Endothelial cell of umbilical vein (primary cell): ENCODE measurements around a stretch of chr13.

DNA sequence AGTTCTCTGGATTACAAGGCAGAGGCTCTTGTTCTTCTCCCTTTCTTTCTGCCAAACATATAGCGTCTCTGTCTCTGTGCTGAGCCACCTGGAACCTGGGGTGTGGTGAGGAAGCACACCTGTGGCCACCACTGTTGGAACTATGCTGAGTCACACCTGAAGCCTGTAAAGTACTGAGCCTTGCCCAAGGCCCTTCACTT lies 127.5 kb downstream of the FREM2 start:
- PRO-cap = no peak
CAGE:
- cytosol, long polyA minus RNA = no peak
- cytosol, long polyA plus RNA = no peak
- long polyA plus RNA = no peak
- nucleus, long polyA minus RNA = no peak
- nucleus, long polyA plus RNA = no peak

DNA sequence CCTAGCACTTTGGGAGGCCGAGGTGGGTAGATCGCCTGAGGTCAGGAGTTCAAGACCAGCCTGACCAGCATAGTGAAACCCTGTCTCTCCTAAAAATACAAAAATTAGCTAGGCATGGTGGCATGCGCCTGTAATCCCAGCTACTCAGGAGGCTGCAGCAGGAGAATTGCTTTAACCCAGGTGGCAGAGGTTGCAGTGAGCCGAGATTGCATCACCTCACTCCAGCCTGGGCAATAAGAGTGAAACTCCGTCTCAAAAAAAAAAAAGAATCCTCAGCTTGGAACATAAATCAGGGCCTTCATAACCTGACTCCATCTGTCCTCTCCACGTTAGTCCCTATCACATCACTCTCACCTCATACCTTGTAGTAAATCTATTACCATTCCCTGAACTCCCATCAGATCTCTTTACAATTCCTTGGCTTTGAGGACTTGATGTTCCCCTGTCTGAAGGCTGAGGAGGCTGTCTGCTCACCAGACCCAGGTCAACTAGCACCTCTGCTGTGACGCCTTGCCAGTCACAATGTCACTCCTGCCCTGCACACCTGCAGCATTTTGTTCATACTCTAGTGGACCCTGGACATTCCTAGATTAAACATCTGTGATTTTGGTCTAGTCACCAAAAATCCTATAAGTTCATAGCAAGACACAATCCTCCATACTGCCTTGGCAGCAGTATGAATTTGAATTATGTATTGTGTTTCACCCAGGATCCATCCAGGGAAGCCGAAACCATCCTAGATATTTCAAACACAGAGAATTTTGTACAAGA lies 15.9 kb downstream of the LHFPL6 start:
- PRO-cap = no peak
CAGE:
- cytosol, long polyA minus RNA = no peak
- cytosol, long polyA plus RNA = no peak
- long polyA plus RNA = no peak
- nucleus, long polyA minus RNA = no peak
- nucleus, long polyA plus RNA = no peak

- PRO-cap = no peak
CAGE:
- cytosol, long polyA minus RNA = no peak
- cytosol, long polyA plus RNA = no peak
- long polyA plus RNA = no peak
- nucleus, long polyA minus RNA = no peak
- nucleus, long polyA plus RNA = no peak
Observed at GRCh38 chr13:39696028-39696768, 40.7 kb downstream of the COG6 start.

GRCh38 chr13:40094001-40094537 lies 438.6 kb downstream of the COG6 start:
- PRO-cap = no peak
CAGE:
- cytosol, long polyA minus RNA = no peak
- cytosol, long polyA plus RNA = no peak
- long polyA plus RNA = no peak
- nucleus, long polyA minus RNA = no peak
- nucleus, long polyA plus RNA = no peak

DNA sequence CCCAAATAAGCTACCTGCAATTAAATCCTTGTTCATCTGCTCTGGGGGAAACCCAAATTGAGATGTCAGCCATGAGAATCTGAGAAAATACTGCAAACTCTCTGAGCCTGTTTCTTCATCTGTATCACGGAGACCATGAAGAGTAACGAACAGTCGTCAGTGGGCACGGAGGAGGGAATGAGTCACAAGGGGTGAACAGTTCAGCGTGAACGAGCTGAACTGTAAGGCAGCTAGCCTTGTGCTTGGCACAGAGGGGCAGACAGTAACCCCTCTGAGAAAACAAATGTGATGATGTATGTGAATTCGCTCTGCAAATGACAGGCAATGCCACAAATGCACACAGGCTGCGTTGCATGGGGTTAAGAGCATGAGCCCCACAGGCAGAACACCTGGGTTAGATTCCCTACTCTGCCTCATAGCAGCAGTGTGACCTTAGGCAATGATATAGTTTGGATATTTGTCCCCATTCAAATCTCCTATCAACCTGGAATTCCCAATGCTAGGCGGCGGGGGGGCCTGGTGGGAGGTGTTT lies 288.6 kb downstream of the FOXO1 start:
- PRO-cap = no peak
CAGE:
- cytosol, long polyA minus RNA = no peak
- cytosol, long polyA plus RNA = no peak
- long polyA plus RNA = no peak
- nucleus, long polyA minus RNA = no peak
- nucleus, long polyA plus RNA = no peak

DNA sequence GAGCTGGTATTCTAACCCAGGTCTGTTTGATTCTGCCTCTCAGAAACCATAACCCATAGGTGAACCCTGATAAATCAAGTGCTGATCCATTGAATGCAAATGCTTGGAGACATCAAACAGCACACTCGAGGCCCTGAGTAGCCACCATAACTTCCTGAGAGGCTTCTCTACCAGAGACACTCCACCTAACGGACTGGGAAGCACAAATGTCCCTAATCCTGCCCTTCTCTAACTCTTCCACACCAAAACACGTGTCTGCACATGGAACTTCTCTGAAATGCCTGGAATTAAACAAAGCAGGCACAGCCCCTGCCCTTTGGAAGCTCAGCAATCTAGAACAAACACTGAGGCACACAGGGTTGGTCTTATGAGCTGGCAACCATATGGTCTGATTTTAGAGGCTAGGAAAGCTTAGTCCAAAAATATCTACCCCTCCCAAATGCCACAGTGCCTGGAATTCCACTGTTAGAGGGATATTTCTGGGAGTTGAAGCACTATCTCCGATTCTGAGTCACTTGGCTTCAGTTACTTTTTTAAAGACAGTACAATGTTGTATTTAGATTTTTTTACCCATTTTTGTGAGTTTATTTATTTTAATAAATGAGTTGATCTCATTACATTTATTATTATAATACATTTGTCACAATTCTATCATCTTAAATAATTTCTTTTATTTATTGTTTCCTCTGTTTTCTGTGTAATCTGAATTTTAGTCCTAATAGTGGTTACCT lies 189.8 kb downstream of the FOXO1 start:
- PRO-cap = no peak
CAGE:
- cytosol, long polyA minus RNA = no peak
- cytosol, long polyA plus RNA = no peak
- long polyA plus RNA = no peak
- nucleus, long polyA minus RNA = no peak
- nucleus, long polyA plus RNA = no peak

GRCh38 chr13:40555337-40555753 lies 111.1 kb downstream of the FOXO1 start:
- PRO-cap = no peak
CAGE:
- cytosol, long polyA minus RNA = no peak
- cytosol, long polyA plus RNA = no peak
- long polyA plus RNA = no peak
- nucleus, long polyA minus RNA = no peak
- nucleus, long polyA plus RNA = no peak

DNA sequence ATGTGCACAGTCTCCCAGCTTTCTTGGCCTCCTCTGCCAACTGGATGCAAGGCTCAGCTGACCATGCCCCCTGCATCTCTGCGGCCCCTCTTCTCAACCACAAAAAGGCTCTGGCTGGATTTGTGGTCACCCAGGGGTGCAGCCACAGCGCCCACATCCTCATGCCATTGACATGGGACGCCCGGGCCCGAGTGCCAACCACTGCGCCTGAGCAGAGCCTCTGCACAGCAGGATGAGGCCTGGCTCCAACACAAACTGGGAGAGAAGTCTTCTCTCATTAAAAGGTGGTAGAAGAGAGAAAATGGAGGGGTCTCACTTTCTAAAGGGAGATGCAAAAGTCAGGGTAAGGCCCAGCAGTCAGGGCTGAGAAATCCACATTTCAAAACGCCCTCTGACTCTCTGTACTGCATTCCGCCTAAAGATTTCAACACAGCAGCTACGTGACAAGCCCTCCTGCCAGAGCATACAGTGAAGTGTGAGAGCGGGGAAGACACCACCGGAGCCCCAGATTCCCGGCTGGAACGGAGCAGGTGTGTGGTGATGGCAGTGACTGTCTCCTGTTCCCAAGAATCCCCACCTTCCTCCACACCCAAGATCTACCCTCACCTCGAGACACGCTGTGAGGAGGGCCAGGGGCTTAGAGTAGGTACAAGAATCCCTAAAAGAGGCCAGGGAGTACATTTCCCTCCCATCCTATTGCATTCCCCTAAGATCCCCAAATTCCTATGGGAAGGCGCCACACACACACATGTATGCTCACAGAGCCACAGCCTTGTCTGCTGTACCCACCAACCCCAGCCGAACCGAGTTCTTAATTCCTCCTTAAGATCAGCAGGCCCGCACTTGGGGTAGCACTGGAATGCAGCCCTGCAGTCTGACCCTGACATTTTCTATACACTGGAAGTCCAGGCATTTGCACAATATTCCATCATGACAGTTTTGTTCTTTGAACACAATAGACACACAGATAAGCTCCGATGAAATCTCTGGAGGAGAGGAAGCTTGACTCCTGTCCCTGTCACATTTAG lies 103.1 kb downstream of the FOXO1 start:
- PRO-cap = no peak
CAGE:
- cytosol, long polyA minus RNA = no peak
- cytosol, long polyA plus RNA = no peak
- long polyA plus RNA = no peak
- nucleus, long polyA minus RNA = no peak
- nucleus, long polyA plus RNA = no peak

DNA sequence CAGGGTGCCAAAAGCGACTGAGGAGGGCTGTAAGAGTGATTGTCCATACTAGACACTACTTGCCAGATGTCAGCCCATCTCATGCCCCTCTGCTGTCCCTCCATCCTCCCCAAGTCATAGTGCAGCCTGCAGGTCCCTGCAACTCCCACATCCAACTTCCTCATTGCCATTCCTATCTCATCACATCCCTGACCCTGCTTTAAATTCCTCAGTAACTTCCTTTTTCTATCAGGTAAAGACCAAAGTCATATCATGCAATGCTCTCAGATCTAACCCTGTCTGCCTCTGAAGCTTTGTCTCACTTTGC lies 59.8 kb downstream of the FOXO1 start:
- PRO-cap = no peak
CAGE:
- cytosol, long polyA minus RNA = no peak
- cytosol, long polyA plus RNA = no peak
- long polyA plus RNA = no peak
- nucleus, long polyA minus RNA = no peak
- nucleus, long polyA plus RNA = no peak

DNA sequence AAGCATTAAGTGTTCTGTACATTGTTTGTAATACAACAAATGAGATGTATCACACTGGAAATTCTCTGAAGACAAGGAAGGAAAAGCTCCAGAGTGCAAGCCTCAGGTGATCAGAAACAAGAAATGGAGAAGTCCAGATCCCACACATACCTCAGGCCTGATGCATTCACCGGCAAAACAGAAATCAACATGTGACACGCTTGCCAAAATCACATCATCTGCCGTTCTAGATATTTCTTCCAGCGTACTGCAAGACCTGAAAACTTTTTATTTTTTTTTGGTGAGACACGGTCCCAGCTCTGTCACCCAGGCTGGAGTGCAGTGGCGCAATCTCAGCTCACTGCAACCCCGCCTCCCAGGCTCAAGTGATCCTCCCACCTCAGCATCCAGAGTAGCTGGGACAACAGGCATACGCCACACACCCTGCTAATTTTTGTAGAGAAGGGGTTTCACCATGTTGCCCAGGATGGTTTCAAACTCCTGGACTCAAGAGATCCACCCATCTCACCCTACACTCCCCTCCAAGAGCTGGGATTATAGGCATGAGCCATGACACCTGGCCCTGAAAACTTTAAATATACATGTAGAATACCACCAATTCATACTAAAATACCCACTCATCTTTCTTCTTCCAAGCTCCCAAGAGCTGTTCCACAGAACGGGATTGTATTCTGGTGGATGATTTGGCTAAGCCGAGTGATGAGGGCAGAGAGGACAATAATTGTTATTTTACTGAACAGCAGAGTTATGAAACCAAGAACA lies 48.4 kb downstream of the FOXO1 start:
- PRO-cap = no peak
CAGE:
- cytosol, long polyA minus RNA = no peak
- cytosol, long polyA plus RNA = no peak
- long polyA plus RNA = no peak
- nucleus, long polyA minus RNA = no peak
- nucleus, long polyA plus RNA = no peak

DNA sequence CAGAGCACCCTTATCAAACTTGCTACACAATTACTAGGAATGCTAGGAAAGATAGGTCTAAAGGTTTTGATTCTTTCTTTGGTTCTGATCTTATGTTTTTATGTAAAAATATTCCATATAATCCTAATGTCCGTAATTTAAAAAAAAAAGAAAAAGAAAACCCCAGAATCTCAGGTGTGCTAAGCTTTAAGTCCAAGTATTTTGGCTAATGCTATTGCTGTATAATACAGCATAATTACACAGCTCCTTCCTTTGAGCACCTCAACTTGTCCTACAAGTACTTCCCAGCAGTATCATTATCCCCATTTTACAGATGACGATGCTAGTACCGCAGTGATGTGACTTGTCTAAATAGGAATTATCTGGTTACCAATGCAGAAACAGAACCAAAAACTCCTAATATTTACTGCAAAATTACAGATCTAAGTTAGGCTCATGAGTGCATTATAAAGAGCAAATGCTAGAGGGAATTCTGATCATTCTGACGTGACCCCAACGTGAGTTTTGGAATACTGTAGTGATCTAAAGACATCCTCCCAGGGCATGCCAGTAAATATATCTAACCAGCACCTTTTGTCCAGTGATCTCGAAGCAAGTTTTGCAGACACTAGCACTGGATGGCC lies 22.7 kb downstream of the FOXO1 start:
- PRO-cap = no peak
CAGE:
- cytosol, long polyA minus RNA = start-site peak on the minus strand centred at position 186 of the sequence, 49 bp wide, 10 reads
- cytosol, long polyA plus RNA = no peak
- long polyA plus RNA = no peak
- nucleus, long polyA minus RNA = no peak
- nucleus, long polyA plus RNA = no peak

DNA sequence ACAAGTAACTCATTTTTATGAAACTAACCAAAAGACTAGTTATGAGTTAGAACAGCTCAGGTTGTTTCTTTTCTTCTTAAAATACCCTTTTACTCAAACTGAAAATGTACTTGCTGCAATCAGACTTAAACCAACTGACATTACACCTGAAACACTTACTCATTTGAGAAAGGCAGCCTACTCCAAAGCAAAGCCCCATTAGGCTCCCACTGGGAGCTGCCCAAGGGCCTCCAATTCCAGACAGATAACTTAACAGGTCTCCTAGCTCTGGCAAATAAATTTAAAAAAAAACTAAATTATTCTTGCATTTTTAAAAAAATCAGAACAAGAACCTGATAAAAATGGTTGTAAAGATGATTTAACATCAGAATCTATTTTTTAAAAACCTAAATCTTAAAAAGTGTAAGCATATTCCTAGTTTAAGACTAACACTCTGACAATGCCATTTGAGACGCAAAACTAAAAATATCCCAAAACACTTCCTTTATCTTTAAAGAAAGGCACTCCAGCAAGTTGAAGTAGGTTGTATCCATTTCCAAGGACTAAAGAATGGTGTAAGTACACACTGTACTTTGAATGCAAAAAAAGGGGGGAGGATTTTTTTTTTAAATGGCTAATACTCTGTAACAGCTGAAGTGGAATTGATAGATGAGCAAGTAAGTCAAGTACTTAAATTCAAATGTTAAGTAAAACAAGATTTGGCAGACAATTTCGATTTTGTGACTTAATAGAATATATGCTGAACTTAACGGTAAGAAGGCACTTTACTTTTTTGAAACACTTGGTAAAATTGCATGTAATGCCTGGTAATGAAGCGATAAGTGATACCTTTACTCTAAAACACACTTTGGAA lies 3.3 kb downstream of the FOXO1 start:
- PRO-cap = no peak
CAGE:
- cytosol, long polyA minus RNA = no peak
- cytosol, long polyA plus RNA = no peak
- long polyA plus RNA = no peak
- nucleus, long polyA minus RNA = start-site peak on the minus strand centred at position 204 of the sequence, 18 bp wide, 30 reads
- nucleus, long polyA plus RNA = no peak

DNA sequence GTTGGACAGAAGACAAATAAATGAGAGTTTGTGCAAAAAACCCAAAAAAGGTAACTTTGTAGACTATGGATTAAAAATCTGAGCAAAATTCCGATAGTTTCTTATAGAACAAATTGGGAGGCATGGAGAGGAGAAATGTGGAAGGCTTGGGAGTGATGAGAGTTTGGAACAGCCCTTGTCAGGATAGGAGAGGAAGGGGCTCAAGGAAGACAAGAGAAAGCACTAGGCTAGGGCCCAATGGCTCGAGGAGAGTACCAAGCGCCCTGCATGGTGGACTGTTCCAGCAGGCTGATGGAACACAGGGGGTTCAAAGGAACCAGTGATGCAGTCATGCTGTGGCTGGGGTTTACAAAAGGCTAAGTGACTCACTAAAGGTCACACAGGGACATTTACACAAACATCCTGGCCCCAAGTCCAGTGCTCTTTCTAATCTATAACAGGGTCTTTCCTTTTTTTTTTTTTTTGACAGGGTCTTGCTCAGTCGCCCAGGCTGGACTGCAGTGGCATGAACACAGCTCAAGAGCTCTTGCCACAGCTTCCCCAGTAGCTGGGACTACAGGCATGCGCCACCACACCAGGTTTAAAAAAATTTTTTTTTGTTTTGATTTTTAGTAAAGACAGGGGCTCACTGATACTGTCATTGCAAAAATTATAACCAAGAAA lies 2.9 kb upstream of the SLC25A15 start:
- PRO-cap = no peak
CAGE:
- cytosol, long polyA minus RNA = no peak
- cytosol, long polyA plus RNA = no peak
- long polyA plus RNA = no peak
- nucleus, long polyA minus RNA = no peak
- nucleus, long polyA plus RNA = no peak

DNA sequence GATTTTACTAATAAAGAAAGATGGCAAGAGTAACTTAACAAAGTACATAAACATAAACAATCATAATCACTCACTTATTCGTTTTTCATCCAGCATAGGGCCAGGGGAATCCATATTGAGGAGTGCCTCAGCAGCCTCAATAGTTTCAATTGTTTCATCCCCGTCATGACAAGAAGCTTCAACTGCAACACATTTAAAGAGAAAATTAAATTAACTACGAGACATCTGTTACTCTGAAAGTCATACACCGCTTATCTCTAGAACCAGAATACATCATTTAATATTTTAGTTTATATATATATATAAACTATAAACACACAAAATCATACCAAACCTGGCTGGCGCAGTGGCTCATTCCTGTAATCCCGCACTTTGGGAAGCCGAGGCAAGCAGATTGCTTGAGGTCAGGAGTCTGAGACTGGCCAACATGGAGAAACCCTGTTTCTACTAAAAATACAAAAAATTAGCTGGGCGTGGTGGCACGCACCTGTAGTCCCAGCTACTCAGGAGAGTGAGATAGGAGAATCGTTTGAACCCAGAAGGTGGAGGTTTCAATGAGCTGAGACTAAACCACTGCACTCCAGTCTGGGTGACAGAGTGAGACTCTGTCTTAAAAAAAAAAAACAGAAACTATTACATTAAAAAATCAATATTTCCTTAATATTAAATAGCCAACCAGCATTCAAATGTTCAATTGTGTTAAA lies 67.7 kb downstream of the ELF1 start:
- PRO-cap = no peak
CAGE:
- cytosol, long polyA minus RNA = no peak
- cytosol, long polyA plus RNA = no peak
- long polyA plus RNA = no peak
- nucleus, long polyA minus RNA = no peak
- nucleus, long polyA plus RNA = no peak

GRCh38 chr13:40971281-40971831 lies 47.8 kb downstream of the ELF1 start:
- PRO-cap = no peak
CAGE:
- cytosol, long polyA minus RNA = no peak
- cytosol, long polyA plus RNA = no peak
- long polyA plus RNA = no peak
- nucleus, long polyA minus RNA = no peak
- nucleus, long polyA plus RNA = no peak

GRCh38 chr13:41018196-41018668 lies 884 bp downstream of the ELF1 start:
- PRO-cap = no peak
CAGE:
- cytosol, long polyA minus RNA = no peak
- cytosol, long polyA plus RNA = no peak
- long polyA plus RNA = no peak
- nucleus, long polyA minus RNA = no peak
- nucleus, long polyA plus RNA = no peak

GRCh38 chr13:41034876-41035371 lies 15.8 kb upstream of the ELF1 start:
- PRO-cap = bidirectional peak, plus-strand start at chr13:41035125, minus-strand start at chr13:41035000
CAGE:
- cytosol, long polyA minus RNA = no peak
- cytosol, long polyA plus RNA = no peak
- long polyA plus RNA = no peak
- nucleus, long polyA minus RNA = no peak
- nucleus, long polyA plus RNA = no peak

GRCh38 chr13:41041462-41041795 lies 19.9 kb upstream of the WBP4 start:
- PRO-cap = no peak
CAGE:
- cytosol, long polyA minus RNA = no peak
- cytosol, long polyA plus RNA = no peak
- long polyA plus RNA = no peak
- nucleus, long polyA minus RNA = no peak
- nucleus, long polyA plus RNA = no peak

DNA sequence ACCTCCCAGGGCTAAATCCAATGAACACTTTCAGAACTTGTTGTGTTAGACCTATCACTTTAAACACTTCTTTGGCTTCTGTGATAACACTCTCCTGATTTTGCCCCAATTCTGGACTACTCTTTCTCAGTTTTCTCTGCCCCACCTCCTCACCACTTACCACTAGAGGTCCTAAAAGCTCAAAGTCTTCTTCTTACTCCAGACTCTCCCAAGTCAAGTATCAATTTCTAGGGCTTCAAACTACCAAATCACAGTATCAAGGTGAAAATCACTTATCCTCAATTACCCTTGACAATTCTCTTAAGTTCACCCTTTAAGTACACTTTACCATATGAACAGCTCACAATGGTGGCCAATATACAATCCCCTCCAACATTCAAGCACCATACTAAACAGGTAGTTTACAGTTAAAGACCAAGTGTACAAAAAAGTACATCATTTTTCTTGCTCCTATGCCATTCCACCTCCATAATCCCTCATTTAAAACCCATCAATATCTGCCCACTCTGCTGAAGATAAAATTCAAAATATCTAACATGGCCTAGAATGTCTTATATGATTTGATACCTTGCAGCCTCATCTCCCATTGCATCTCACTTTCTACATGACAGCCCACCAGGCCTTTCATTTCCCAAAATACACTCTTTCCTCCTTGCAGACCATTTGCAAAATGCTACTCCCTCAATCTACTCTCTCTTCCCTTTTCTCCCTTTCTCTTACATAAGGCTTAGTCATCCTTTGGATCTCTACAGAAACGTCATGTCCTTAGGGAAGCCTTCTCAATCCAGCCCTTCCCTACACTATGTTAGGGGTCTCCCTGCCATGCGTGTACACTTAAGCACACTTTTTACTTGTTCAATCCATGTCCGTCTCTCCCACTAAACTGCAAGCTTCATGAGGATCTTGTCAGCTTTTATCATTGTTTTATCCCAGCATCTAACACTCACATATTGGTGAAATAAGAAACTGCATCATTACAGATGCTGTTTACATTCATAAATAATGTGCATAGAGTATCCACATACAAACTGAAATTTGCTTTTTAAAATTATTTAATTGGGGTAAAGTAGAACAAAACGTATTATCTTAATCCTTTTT lies 12.0 kb upstream of the WBP4 start:
- PRO-cap = no peak
CAGE:
- cytosol, long polyA minus RNA = no peak
- cytosol, long polyA plus RNA = no peak
- long polyA plus RNA = start-site peak on the minus strand centred at position 655 of the sequence, 85 bp wide, 6 and 6 reads in 2 replicates
- nucleus, long polyA minus RNA = no peak
- nucleus, long polyA plus RNA = no peak

GRCh38 chr13:41057265-41057846 lies 4.0 kb upstream of the WBP4 start:
- PRO-cap = no peak
CAGE:
- cytosol, long polyA minus RNA = no peak
- cytosol, long polyA plus RNA = no peak
- long polyA plus RNA = no peak
- nucleus, long polyA minus RNA = no peak
- nucleus, long polyA plus RNA = no peak